Non-pigmented ciliary epithelial cell (primary cell): ENCODE measurements around a stretch of chr5.

DNA sequence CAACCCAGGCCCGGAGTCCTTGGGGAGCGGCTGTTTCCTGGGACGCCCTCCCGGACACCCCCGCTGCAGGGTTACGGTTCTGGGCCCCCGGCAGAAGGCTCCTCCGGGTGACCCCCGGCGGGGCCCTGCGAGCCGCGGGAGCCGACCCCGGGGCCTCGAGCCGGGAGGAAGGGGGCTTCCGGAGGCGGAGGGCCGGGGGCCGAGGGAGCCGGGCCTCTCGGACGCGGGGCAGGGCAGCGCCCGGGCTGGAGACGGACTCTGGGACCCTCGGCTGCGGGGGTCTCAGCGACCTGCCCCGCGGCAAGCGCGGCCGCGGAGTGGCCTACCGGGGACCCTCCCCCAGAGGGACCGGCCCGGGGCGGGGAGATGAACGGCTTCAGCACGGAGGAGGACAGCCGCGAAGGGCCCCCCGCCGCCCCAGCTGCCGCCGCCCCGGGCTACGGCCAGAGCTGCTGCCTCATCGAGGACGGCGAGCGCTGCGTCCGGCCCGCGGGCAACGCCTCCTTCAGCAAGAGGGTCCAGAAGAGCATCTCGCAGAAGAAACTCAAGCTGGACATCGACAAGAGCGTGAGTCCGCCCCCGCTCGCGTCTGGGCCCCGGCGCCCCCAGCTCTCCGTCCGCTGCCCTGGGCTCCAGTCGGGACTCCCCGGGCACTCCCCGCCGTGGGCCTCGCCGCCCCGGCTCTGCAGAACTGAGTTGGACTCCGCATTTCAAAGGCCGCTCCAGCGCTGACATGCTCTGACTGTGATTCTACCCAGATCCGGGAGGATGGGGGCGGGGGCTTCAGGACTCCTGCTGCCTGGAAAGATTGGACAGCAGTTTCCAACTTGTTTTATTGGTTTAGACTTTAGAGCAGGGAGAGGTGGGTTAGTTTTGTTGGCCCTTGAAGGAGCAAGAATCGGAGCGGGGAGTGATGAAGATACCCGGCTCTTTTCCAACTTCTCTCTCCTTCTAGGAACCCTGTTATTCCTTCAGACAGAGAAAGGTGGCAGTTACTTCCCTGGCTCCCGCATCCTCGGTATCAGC, 755 bp downstream of the SAP30L start:
- RRBS, result 2% methylated on average over 40 of the region's 88 CpGs

GRCh38 chr5:154451288-154451821, 5.6 kb downstream of the SAP30L start:
- RRBS, result no CpG with 5 or more reads among the region's 5 CpGs

- RRBS, result 14% methylated on average over 2 of the region's 3 CpGs
These were observed 130.3 kb upstream of the HAND1 start for GRCh38 chr5:154608353-154608692.

DNA sequence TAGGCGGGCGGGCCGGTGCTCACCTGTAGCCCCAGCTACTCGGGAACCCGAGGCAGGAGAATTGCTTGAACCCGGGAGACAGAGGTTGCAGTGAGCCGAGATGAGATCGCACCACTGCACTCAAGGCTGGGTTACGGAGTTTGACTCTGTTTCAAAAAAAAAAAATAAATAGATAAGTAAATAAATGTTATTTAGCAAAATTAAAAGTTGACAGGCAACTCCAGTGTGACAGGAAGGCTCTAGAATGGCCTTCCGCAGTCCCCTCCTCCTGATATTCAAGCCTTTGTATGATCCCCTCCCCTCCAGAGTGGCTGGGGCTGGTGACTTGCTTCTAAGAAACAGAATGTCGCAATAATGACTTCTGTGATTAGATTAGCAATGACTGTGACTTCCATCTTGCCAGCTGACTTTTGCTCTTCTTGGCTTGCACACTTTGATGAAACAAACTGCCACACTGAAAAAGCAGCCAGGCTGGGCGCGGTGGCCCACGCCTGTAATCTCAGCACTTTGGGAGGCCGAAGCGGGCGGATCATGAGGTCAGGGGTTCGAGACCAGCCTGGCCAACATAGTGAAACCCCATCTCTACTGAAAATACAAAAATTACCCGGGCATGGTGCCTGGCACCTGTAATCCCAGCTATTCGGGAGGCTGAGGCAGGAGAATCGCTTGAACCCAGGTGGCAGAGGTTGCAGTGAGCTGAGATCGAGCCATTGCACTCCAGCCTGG, 106.5 kb upstream of the LARP1 start:
- RRBS, result 95% methylated on average over 2 of the region's 22 CpGs

DNA sequence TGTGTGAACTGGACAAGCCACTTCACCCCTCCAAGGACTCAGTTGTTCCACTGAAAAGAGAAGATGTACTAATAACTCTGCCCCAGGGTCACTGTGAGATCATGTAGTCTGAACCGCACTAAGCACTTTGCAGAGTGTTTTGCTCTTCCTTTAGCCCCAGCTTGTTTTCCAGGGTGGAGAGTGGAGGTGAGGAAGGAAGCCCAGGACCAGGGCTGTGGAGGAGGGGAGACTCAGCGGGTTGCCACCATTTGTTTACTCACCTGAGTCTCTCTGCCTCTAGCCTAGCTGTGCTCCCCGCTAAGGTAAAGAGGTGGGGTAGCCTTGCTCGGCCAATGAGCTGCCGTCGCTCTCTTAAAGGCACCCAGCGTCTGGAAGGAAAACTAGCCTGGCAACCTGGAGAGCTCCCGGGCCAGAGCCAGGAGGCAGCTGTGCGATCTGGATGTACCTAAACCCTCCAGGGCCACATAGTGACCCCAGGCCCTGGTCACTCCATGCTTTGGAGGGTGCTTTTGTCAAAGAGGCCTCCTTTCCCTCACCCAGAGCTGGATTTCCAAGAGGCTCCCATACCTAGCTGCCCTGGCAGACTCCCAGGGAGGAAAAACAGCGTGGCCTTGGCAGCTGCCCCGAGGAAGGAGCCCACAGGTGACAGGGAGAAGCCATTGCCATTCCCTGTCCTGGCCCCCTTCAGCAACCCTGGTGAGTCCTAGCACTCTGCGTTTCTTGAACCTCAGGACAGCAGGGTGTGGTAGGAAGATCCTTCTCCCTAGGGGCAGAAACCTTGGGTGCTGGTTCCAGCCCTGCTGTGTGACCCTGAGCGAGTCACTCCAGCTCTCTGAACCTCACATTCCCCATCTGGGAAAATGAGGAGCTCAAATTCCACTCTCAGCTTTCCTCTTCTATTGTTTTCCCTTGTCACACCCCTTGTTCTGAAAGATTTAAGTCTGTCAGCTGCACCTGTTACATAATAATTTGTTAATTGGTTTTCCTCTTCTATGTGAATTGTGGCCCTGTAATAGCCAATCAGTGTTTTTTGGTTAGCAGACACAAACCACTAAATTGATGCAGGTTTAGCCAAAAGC, 42.4 kb upstream of the LARP1 start:
- RRBS, result no CpG with 5 or more reads among the region's 13 CpGs

GRCh38 chr5:154753640-154754229, 1.4 kb upstream of the LARP1 start:
- RRBS, result no CpG with 5 or more reads among the region's 6 CpGs

GRCh38 chr5:154755991-154756562, 900 bp downstream of the LARP1 start:
- RRBS, result 2% methylated on average over 30 of the region's 50 CpGs

DNA sequence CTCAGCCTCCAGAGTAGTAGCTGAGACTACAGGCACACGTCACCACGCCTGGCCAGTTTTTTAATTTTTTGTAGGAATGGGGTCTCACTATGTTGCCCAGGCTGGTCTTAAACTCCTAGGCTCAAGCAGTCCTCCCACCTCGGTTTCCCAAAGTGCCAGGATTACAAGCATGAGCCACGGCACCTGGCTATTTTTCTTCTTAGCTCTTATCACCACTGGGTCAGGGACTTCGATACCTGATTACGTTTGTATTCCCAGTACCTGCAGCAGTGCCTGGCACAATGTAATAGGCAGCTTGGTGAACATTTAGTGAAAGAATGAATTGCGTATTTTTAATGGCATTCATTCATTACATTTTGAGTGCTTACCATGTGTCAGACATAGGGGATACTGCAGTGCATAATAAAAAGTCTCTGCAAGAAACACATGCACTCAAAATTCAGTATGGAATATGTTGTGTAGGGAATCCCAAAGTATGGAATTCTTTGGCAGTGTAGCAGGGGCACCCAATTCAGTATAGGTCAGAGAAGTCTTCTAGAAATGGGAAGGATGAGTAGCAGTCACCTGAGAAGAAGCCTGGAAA, 10.4 kb downstream of the LARP1 start:
- RRBS, result no CpG with 5 or more reads among the region's 7 CpGs

DNA sequence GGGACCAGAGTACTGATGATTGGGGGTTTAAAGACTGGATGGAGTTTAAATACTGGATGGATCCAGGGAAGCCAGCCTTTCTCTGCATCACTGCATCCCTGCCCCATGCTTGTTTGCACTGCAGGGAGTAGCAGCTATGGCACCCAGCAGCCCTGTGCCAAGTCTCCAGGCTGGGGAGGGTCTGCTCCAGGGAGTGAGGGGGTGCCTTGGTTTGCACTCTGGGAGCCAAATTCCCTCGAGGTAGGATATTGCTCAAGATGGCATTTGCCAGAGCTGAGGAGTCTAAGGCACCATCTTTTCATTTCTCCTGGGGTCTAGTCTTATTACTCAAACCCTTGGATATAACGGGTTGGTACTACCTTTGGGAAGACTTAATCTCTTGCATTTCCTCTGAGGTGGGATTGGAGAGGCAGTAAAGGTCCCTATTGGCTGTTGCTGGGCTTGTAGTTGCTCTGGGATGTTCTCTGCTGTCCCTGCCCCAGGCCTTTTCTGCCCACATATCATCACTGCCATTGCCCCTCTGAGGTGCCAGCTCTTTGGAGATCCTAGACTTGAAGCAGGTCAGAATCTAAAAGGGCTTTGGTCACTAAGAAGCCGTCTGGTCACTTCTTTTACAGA, 19.1 kb downstream of the LARP1 start:
- RRBS, result no CpG with 5 or more reads among the region's 3 CpGs

- RRBS, result 100% methylated on average over 4 of the region's 27 CpGs
These were observed 38.7 kb downstream of the LARP1 start for GRCh38 chr5:154793814-154794396.

- RRBS, result no CpG with 5 or more reads among the region's 15 CpGs
These were observed 47.2 kb downstream of the FAXDC2 start for GRCh38 chr5:154803048-154803826.

DNA sequence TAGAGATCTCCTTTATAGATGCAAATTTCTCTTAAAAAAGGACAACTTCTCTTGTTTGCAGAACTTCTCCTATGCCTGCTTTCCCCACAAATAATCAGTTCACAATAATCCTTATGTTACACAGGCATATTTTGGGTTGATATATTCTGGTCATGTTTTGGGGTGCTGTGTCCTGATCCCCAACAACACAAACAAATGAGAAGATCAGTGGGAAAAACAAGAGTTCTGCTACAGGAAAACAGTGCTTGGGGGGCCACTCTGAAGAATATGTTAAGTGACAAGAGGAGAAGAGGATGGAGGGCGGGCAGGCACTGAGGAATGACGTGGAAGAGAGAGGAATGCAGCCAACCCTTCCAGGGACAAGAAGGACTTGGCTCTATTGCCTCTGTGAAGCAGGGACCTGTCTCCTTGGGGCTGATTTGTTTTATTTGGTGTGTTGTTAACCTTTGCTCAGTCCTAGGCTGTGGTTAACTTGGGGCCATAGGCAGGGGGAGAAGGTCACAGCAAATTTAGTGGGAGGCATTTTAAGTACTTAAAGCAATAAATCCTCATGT, 39.8 kb downstream of the KIF4B start:
- RRBS, result no CpG with 5 or more reads among the region's 2 CpGs

DNA sequence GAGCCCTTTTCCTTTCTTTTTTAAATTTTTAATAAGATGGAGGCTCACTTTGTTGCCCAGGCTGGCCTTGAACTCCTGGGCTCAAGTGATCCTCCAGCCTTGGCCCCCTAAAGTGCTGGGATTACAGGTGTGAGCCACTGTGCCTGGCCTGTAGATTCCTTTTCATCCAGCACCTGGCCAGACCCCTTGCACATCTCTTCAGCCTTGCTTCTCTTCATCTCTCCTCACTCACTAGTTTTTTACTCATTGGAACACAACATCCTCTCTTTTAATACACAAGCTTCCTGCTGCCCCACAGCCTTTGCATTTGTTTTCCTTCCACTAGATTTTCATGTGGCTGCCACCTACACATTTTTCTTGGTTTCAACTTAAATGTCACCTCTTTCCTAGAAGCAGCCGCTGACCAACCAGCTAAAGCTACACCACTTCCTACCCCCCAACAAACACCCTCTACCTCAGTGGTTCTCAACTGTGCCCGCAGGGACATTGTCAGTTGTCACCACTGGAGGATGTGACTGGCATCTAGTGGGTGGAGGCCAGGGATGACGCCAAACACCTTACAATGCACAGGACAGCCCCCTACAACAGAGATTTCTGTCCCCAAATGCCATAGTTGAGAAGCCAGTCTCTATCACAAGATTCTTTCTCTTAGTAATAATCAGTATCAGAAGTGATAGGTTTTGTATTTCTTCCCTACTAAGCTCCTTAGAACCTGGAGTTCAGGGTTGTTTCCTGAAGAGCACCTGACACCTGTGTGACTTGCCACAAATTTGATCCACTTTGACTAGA, 33.7 kb downstream of the HAVCR1 start:
- RRBS, result no CpG with 5 or more reads among the region's 3 CpGs

DNA sequence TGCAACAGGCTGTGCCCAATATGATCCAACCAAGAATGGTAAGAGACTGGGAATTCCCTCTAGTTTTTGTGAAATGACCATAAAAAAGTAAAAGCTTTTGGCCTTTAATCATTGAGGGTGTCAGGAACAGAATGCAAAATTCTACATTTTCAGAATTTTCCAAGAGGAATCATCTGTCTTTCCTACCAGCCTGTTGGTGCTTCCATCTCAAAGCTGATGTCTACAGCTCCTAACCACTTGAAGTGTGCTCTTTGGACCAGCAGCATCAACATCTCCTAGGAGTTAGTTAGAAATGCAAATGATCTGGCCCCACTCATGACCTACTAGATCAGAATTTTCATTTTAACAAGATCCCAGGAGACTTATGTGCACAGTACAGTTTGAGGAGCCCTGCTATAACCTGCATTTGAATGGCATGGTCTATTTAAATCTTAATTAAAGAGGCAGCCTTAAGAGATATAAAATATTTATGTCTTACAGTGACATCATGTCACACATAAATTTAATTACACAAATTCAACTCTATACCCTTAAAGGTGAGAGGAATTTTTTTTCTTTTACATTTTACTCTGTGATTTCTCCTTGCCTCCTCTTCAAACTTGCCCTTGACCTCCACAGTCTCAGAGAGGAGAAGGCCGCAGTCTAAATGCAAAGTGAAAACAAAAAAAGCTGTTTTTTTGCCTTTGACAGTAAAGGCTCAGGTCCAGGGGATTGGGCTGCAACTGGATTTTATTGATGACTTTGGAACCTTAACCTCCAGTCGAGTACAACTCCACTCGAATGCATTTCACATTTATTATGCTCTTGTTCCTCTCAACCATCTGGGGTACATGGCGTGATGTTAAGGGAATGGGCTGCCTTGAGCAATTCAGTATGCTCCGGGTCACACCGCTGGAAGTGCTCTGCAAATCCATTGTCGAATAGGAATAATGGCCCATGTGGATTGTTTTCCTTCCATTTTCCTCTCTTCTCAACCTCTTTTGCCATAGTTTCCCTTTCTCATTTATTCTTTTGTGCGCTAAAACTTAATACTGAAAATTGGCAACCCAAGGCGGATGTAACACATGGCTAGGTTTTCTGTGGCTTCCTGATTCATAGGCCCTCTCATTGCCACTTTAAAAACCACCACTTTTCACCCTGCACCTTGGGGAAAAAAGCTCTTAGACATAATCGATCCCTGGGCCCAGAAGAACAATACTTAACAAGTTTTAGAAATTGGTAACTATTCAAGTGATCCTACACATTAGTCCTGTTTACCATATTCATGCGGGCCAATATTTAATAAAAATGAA, 34.1 kb downstream of the ITK start:
- RRBS, result no CpG with 5 or more reads among the region's 11 CpGs

DNA sequence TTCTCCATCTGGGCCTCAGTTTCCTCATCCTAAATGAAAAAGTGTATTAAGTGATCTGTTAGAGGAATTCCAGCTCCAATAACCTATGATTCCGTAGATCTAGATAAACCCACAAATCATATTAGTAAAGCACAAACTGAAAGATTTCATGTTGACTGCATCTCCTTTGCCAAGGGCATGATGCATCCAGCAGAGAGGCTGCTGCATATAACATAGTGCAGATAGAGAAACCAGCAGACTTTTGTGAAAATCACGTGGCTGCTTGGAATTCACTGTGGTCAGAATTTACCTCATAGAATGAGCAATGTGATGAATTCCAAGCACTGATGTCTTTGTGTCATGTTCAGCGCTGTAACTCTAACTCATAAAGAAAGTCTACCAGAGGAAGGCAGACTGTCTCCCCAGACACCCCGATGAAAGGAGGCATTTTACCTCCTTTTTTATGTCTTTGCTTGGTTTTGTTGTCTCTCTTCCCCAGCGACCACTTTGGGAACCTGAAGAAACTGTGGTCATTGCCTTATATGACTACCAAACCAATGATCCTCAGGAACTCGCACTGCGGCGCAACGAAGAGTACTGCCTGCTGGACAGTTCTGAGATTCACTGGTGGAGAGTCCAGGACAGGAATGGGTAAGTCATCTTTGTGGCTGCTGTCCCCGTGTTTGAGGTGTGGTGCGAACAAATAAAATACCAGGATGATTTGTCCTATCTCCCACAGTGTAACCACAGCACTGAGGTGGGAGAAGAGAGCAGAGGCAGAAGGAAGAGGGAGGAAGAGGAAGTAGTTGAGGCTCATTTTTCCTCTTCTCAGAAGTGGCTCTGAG, 42.0 kb downstream of the ITK start:
- RRBS, result no CpG with 5 or more reads among the region's 11 CpGs

- RRBS, result no CpG with 5 or more reads among the region's 7 CpGs
These were observed 17.2 kb upstream of the CYFIP2 start for GRCh38 chr5:157248719-157249064.

DNA sequence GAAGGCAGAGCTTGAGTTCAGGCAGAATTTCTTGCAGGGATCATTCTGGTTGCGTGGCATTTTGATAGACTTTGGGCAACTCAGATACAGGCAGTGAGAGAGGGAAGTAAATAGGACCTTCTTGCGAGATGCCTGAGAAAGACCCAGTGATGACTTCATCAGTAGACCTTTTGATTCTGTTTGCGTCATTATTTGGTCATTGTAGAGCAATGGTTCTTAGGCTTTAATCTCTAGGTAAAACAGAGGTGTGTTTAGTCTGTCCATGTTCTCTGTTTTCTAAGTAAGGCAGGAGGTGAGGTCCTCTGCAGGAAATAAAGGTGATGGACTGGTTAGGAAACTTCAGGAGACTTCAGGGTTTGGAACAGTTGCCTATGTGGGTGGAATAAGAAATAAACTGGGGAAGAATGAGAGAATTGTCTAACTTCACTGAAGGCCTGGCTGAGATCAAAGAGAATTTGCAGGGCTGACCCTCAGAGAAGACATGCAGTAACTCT, 4.1 kb downstream of the CYFIP2 start:
- RRBS, result no CpG with 5 or more reads among the region's 3 CpGs

- RRBS, result no CpG with 5 or more reads among the region's 7 CpGs
These were observed 19.7 kb downstream of the NIPAL4 start for GRCh38 chr5:157479624-157480164.

DNA sequence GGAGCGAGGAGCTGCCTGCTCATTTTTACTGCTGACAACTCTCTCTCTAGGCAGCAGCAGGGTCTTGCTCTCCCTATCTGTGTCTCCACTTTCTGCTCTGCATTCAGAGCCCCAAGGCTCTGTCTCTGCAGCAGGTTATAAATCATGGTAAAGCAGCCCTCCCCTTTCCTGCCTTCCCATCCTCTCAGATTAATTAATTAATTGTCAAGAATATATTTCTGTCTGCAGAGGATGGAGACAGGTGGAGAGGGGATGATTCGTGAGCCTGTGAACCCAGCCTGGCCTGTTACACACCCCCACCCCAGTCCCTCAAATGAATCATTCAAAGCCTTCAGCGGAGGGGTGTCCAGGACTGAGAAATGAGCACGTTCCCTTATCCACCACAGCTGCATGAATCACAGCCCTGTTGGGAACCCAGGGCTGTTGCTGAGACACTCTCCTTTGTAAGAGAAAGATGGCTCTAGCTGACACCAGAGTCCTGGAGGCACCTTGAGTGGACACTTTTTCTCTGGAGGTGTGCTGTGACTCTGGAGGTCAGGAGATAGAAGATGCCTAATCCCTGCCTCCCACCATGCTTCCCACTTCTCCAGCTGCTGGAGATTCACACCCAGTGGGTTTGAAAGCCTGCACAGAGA, 56.0 kb downstream of the NIPAL4 start:
- RRBS, result no CpG with 5 or more reads among the region's 4 CpGs